ENCODE results near the genes RPL34, COL25A1, RRH and EGF.

DNA sequence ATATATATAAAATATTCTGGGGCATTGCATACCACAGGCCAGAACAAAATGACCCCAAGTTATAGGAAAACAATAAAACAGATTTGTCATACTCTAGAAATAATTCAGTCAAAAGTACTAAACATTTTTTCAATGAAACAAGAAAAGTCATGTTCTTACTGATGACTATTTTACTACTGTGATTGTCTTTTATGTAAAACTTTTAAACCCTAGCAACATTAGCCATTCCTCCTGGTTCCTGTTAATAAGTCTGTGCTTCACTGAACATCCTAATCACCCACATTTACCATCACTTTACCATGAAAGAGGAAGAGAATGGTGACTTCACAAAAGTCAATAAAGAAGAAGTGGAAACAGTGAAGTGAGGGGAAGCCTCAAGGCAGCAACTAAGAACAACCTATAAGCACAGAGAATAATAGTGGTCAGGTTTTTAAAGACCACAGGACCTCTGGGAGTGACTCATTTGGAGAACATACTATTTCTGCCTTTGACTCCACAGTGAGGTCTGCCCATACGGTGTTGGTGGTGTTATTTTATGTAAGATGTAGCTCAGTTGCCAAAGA is 86.2 kb upstream of the TET2 start:
- PRO-cap, 2 experiments = no peak in any of the 2 experiments

- PRO-cap, 2 experiments = peak in 2 of 2 experiments; most common minus-strand start chr4:105147790 (in 2)
Observed at GRCh38 chr4:105147021-105148257, 763 bp downstream of the TET2 start.

GRCh38 chr4:105158673-105159212 is 12.1 kb downstream of the TET2 start:
- PRO-cap, 2 experiments = no peak in any of the 2 experiments

DNA sequence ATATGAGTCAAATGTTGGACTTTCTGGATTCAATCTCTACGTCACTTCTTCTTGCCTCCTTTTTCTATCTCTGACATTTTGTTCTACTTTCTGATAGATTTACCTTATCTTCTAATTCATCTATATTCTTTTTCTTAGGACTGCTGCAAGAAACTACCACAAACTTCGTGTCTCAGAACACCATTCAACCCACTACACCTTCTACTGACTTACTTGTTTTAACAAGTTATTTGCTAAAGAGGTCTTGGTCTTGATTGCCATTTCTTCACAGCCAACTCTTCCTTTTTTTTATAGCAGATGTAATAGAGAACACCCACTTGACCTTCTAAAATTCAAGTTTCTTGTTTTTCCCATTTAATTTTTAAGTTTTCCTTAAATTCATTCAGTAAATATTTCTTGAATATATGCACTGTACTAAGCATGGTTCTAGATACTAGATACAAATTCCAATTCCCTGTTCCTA is 7.9 kb downstream of the PPA2 start:
- PRO-cap, 2 experiments = no peak in any of the 2 experiments

DNA sequence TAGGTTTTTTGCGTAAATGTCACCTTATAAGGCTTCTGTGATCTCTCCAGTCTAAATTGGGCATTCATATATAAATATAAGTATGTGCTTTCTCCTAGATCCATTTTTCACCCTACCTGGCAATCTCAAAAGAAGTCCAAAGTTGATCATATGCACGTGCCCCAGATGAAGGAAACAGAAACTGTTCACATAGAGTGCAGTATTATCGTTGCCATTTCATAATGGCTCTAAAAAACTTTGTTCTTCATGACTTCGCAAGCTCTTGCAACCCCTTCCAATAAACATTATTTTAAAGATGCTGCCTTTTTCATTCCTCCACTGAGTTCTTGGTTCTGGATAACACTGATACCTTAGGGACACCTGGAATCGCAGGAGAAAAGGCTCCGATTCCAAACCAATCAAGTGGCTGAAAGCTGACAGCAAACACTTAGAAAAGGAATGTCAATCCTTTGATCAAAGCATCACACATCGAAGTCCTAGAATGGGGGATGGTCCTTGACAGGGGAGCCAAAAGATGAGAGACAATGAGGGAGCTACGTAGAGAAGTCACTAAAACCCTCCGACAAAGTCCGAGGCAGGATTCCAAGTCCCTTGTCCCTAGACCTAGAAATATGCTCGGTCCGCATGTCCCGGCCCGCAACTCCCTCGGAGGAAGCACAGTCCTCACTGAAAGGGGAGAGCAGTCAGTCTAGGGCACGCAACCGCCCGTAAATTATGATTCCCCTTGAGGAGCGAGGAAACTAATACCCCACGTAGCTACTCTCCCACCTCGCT is 499 bp downstream of the INTS12 start:
- PRO-cap, 2 experiments = no peak in any of the 2 experiments

DNA sequence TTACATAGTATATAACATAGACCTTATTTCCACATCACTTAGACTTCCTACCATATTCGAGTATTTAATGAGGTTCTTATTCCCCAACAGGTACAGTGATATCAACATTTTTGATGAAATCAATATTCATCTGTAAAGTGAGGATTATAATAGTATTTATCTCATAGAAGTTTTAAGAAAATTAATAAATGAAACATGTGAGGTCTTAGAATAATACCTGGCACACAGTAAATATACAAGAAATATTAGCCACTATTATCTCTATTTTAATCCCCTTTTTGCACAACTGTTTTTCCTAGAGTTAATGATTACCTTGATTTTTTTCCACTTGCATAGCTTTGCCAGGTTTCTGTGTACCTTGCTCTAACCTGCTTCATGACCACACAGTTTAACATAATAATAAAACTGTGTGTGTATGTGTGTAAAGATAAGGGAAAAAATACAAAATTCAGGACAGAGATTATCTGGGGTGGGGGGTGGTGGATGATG is 86.9 kb downstream of the PAPSS1 start:
- PRO-cap, 2 experiments = no peak in any of the 2 experiments

DNA sequence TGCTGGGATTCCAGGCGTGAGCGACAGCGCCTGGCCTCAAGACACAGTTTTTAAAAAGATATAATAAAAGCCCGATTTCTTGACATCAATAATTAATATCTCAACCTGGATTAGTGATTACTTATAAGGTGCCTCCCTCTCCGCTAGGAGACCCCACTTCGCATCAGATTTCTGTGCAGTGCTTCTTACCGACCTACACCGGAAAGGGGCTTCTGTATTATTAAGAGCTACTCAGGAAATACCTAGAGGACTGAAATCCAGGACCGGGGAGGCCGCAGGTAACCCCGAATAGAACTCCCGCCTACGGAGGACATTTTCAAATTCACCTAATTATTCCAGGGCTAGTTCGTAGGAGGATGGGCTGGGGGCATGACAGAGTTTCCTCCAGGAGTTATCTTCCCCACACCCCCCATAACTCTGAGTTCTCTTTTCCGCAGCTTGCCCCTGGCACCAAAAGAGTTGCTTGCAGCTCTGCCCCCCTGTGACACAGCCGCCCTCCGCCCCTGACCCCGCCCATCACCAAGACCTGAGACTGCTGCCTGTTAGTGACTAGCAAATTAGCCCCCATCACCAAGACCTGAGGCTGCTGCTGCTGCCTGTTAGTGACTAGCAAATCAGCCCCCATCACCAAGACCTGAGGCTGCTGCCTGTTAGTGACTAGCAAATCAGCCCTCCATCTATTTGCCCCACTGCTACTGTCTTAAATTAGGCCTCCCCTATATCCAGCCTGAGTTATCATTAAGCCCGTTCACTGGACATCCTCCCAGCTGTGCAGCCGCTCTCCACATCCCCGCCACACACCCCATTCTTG is 1.3 kb upstream of the PAPSS1 start:
- PRO-cap, 2 experiments = no peak in any of the 2 experiments

DNA sequence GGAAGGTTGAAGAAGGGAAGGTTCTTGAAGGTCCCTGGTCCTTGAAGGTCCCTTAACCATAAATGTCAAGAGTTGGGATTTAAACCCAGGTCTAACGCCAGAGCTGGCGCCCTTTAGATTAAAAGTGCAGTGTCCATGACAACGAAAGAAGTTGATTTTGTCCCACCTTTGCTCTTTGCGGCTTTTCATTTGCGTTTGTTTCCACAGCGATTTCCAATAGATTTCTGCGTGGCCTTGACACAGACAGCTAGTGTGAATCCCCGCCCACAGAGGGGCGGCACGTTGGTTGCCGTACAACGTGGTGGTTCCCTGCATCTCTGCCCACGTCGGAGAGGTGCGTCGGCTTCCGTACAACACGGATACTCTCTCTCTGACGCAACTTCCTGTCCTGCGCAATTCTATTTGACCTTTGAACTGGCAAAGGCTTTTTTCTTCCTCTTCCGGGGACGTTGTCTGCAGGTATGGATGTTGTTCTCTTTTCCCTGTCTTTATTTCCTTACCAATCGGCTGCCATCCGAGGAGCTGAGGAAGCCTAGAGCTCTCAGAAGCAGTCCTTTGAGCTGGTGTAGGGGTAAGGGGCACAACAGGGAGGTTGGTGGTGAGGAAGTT is at the start of gene RPL34:
TSS of gene RPL34 (plus strand) at position 435 of the 609 bp plus-strand sequence.
- PRO-cap, 2 experiments = peak in 2 of 2 experiments; most common plus-strand start position 436 of the sequence (in 2); most common minus-strand start position 218 of the sequence (in 1)

DNA sequence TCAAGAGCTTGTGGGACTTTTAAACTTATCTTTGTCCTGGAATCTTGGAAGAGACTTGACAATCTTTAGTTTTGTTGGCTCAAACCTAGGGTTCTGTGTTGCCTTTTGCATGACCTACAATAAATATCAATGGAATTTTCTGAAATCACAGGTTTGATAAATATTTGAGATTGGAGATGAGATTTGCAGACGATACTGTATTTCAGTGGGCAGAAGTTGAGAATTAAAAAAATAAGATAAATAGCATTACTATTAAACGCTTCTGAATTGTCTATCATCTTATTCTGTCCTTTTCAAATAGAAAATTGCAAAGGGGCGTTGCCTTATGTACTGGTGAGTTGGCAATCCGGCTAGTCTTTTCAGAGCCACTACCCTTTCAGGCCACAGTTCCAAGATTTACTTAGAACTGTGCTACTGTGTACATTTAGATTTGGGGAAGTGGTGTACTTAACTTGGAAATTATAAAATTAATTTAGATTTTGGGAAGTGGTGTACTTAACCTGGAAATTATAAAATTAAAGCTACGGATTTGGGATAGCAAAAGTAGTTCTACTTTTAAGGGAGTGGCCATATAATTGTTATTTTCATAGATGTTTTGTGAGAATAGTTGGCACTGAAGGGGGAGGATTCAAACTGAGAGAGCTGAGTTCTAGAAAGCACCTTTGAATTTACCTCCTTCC is 962 bp downstream of the OSTC start:
- PRO-cap, 2 experiments = no peak in any of the 2 experiments

- PRO-cap, 2 experiments = no peak in any of the 2 experiments
Observed at GRCh38 chr4:109184369-109184784, 118.1 kb downstream of the COL25A1 start.

- PRO-cap, 2 experiments = no peak in any of the 2 experiments
Observed at GRCh38 chr4:109302224-109303144, at the start of gene COL25A1. COL25A1 (minus strand) TSS chr4:109302658.

GRCh38 chr4:109698602-109699019 is 4.6 kb downstream of the CASP6 start:
- PRO-cap, 2 experiments = no peak in any of the 2 experiments

GRCh38 chr4:109717338-109717908 is 12.4 kb downstream of the PLA2G12A start:
- PRO-cap, 2 experiments = no peak in any of the 2 experiments

DNA sequence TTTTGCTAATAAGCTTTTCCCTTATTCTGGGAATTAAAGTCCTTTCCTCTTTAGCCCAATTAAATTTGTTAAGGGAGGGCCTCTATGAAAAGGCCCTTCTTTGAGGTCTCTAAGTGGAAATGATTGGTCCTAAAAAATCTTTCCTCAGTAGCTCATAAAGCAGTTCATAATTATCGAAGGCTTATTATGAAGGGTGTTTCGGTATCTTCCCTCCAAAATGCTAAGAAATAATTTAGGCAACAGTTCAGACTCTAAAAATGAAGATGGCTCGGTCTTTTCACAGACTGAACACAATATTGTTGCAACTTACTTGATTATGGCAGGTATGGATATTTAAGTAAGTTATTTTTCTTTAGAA is at the start of gene RRH:
TSS of gene RRH (plus strand) at position 162 of the 358 bp plus-strand sequence.
- PRO-cap, 2 experiments = no peak in any of the 2 experiments

- PRO-cap, 2 experiments = peak in 1 of 2 experiments; most common plus-strand start chr4:109912884 (in 1)
Observed at GRCh38 chr4:109912540-109913606, at the start of gene EGF. EGF (plus strand) TSS chr4:109912883.

GRCh38 chr4:110621885-110622707 is 781 bp downstream of the PITX2 start:
- PRO-cap, 2 experiments = peak in 1 of 2 experiments; most common plus-strand start chr4:110622454 (in 1)

GRCh38 chr4:112430754-112431524 is 85.0 kb downstream of the NEUROG2 start:
- PRO-cap, 2 experiments = no peak in any of the 2 experiments

DNA sequence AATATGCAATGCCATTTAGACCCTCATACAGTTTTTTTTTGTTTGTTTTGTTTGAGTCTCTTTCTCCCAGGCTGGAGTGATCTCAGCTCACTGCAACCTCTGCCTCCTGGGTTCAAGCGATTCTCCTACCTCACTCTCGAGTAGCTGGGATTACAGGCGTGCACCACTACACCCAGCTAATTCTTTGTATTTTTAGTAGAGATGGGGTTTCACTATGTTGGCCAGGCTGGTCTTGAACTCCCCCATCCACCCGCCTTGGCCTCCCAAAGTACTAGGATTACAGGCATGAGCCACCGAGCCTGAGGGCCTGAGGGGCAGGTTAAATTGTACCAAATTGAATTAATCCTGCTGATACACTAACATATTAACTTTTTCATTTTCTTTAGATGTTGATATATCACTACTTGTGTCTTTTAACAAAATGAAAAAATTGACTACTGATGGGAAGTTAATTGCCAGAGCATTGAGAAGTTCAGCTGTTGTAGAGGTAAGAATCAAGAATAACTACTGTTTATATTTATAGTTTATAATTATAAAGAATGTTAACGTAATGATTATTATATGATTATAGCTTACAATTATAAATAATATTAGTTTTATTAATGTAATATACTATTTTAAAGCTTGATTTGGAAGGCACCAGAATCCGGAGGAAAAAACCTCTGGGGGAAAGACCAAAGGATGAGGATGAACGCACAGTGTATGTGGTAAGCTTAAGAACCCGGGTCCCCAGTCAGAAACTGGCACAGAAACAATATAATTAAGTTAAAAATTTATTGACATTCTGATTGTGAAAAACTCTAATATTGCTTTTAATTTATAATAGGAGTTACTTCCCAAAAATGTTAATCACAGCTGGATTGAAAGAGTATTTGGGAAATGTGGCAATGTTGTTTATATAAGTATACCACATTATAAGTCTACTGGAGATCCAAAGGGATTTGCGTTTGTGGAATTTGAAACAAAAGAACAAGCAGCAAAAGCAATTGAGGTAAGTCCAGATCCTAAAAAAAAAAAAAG is 9.3 kb downstream of the LARP7 start:
- PRO-cap, 2 experiments = no peak in any of the 2 experiments

GRCh38 chr4:113169413-113169671 is 119.9 kb downstream of the ANK2 start:
- PRO-cap, 2 experiments = no peak in any of the 2 experiments

DNA sequence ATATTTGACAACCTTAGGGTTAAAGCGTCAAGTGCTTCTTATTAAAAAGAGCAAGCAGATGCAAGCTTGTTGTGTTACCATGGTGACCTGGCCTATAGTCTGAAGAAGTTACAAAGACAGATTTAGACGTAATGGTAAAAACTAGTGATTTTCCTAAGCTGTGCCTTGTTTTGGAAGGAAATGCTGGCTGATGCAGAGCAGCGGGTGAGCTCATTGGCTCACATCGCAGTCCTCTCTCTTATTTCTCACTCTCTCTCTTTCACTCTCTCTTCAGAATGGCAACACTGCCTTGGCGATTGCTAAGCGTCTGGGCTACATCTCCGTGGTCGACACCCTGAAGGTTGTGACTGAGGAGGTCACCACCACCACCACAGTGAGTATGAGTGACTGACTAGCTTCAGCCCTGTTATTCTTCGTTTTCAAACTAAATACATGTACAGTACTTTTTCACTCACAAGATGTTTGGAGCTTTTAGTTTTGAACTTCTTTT is 243.8 kb downstream of the ANK2 start:
- PRO-cap, 2 experiments = no peak in any of the 2 experiments